Adrenal gland (tissue), 7 donors: ENCODE measurements around a stretch of chr12.

GRCh38 chr12:1445881-1446292 lies 148.5 kb downstream of the FBXL14 start:
- PRO-cap, 3 experiments, result no peak in any of the 3 experiments
- RAMPAGE, long total RNA, 4 experiments, result no peak in any of the 4 experiments
- RRBS, result no CpG with 5 or more reads among the region's 3 CpGs

- PRO-cap, 3 experiments, result no peak in any of the 3 experiments
- RAMPAGE, long total RNA, 4 experiments, result no peak in any of the 4 experiments
- RRBS, result 3% methylated on average over 108 of the region's 151 CpGs
Observed at GRCh38 chr12:1530635-1531790, 63.4 kb downstream of the FBXL14 start.

- PRO-cap, 3 experiments, result no peak in any of the 3 experiments
- RAMPAGE, long total RNA, 4 experiments, result no peak in any of the 4 experiments
- RRBS, result no CpG with 5 or more reads among the region's 4 CpGs
Observed at GRCh38 chr12:1591122-1591584, 3.2 kb downstream of the FBXL14 start.

GRCh38 chr12:1593625-1593832 lies 852 bp downstream of the FBXL14 start:
- PRO-cap, 3 experiments, result peak in 1 of 3 experiments; most common minus-strand start chr12:1593736 (in 1)
- RAMPAGE, long total RNA, 4 experiments, result no peak in any of the 4 experiments
- RRBS, result no CpG with 5 or more reads among the region's 13 CpGs

GRCh38 chr12:1593899-1594129 lies 567 bp downstream of the FBXL14 start:
- PRO-cap, 3 experiments, result no peak in any of the 3 experiments
- RAMPAGE, long total RNA, 4 experiments, result no peak in any of the 4 experiments
- RRBS, result under 1% methylated on average over 19 of the region's 25 CpGs

- PRO-cap, 3 experiments, result no peak in any of the 3 experiments
- RAMPAGE, long total RNA, 4 experiments, result no peak in any of the 4 experiments
- RRBS, result no CpG with 5 or more reads among the region's 3 CpGs
Observed at GRCh38 chr12:1650347-1650835, 21.4 kb downstream of the WNT5B start.

DNA sequence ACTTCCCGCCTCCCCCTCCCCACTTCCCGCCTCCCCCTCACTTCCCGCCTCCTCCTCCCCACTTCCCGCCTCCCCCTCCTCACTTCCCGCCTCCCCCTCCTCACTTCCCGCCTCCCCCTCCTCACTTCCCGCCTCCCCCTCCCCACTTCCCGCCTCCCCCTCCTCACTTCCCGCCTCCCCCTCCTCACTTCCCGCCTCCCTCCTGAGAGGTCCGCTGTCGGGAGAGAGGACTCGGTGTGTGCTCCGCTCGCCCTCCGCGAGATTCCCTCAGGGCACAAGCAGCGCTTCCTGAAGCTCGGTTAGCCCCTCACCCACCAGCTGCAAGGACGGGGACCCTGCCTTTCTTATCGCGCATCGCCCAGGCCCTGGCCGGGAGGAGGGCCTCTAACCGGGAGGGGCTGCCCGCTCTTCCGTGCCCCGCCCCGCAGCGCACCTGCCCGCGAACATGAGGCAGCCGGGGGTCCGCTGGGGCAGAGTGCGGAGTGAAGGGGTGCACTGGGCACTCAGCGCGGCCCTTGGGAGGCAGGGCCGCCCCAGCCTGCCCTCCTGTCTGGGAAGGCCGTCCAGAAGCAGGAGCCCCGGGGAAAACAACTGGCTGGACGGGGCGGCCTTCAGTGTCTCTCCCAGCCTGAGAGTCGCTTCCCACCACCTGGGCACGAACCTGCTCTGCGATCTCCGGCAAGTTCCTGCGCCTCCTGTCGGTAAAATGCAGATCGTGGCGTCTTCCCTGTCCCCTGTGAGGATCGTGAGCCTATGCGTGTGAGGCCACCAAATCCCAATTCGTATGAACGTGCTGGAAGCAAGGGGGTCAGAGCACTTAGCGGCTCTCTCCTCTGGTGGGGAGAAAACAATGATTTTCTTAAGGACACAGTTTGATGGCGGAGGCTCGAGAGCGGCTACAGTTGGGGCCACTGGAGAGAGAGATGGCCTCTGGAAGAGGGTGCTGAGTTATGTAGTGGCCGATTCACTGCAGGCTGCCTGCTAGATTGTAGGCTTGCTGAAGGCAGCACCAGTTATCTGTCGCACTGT lies 28.0 kb upstream of the ADIPOR2 start:
- PRO-cap, 3 experiments, result peak in 2 of 3 experiments; most common minus-strand start position 623 of the sequence (in 2)
- RAMPAGE, long total RNA, 4 experiments, result no peak in any of the 4 experiments
- RRBS, result 20% methylated on average over 17 of the region's 60 CpGs

- PRO-cap, 3 experiments, result no peak in any of the 3 experiments
- RAMPAGE, long total RNA, 4 experiments, result no peak in any of the 4 experiments
- RRBS, result no CpG with 5 or more reads among the region's 19 CpGs
Observed at GRCh38 chr12:1668679-1669618, 21.9 kb upstream of the ADIPOR2 start.

DNA sequence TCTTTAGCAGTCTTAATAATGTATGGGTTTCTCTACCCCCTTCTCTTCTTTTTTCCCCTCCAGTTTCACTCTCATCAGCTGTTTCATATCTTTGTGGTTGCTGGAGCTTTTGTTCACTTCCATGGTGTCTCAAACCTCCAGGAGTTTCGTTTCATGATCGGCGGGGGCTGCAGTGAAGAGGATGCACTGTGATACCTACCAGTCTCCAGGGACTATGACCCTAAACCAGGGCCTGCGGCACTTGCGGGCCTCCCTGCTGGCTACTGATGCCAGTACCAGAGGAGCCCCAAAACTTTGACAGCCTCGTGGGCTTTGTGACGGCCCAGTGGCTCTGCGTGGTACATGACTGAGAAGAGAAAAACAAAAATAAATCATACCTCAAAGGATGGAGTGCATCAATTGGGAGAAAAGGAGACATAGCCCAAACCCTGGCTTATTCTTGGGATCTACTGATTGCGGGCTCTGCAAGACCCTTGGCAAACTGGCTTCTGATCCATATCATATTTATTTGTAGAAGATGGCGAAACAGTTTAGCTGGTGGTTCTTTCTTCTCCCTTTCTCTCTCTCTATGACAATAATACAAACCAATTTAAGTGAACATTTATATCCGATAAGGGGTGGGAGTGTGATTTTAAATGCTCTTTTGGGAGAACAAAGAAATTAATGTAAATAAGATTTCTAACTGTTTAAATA lies 34.3 kb upstream of the LRTM2 start:
- PRO-cap, 3 experiments, result no peak in any of the 3 experiments
- RAMPAGE, long total RNA, 4 experiments, result no peak in any of the 4 experiments
- RRBS, result no CpG with 5 or more reads among the region's 11 CpGs

DNA sequence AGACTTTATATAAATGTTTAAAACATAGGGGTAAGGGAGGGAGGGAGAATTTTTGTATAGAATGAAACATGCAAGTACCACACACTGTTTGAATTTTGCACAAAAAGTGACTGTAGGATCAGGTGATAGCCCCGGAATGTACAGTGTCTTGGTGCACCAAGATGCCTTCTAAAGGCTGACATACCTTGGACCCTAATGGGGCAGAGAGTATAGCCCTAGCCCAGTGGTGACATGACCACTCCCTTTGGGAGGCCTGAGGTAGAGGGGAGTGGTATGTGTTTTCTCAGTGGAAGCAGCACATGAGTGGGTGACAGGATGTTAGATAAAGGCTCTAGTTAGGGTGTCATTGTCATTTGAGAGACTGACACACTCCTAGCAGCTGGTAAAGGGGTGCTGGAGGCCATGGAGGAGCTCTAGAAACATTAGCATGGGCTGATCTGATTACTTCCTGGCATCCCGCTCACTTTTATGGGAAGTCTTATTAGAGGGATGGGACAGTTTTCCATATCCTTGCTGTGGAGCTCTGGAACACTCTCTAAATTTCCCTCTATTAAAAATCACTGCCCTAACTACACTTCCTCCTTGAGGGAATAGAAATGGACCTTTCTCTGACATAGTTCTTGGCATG lies 33.7 kb upstream of the LRTM2 start:
- PRO-cap, 3 experiments, result no peak in any of the 3 experiments
- RAMPAGE, long total RNA, 4 experiments, result no peak in any of the 4 experiments
- RRBS, result no CpG with 5 or more reads among the region's 2 CpGs

- PRO-cap, 3 experiments, result no peak in any of the 3 experiments
- RAMPAGE, long total RNA, 4 experiments, result no peak in any of the 4 experiments
- RRBS, result no CpG with 5 or more reads among the region's 14 CpGs
Observed at GRCh38 chr12:1794354-1794940, 25.9 kb upstream of the LRTM2 start.

DNA sequence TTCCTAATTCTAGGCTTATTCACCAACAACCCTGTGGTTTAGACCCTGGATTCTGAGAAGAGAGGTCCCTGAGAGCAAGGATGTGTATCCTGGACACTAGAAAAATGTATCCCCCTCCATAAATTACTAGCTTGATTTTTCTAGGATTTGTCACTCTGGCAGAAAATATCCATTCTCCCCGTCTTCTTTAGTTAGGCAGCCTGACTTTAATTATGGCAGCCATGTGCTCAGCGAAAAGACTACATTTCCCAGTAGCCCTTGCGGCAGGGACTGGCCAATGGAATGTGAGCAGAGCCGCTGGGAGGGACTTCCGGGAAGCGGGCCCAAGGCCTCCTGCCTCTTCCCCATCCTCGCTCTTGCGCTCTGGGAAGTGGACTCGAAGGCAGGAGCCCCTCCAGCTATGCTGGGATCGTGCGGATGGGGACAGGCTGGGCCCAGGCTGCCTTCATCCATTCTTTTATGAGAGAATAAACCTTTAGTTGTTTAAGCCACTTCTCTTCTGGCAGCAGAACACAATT lies 15.9 kb upstream of the LRTM2 start:
- PRO-cap, 3 experiments, result peak in 3 of 3 experiments; most common plus-strand start position 353 of the sequence (in 3)
- RAMPAGE, long total RNA, 4 experiments, result no peak in any of the 4 experiments
- RRBS, result no CpG with 5 or more reads among the region's 11 CpGs

GRCh38 chr12:1940019-1940330 lies 21.5 kb upstream of the CACNA2D4 start:
- PRO-cap, 3 experiments, result no peak in any of the 3 experiments
- RAMPAGE, long total RNA, 4 experiments, result no peak in any of the 4 experiments
- RRBS, result no CpG with 5 or more reads among the region's 7 CpGs

DNA sequence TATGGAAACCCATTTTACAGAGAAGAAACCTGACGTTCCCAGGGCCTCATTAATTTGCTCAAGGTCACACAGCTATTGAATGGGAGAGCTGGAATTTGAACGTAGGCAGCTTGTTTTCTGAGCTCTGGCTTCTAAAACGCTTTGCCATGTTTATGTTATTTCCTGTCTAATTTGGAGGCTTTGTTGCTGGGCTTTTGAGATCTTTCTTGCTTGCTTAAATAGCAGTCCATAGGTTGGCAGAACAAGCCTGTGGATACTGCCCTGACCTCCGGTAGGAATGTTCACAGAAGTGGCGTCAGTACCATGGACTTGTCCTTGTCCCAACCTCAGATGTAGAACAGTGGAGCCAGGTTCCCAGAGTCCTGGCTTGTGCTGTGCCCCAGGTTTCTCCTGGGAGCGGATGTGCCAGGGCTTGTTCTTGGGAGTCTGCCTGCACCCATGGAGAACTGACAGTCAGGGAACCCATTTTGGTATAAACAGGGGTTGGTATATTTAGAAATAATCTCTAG lies 22.7 kb downstream of the CACNA1C start:
- PRO-cap, 3 experiments, result no peak in any of the 3 experiments
- RAMPAGE, long total RNA, 4 experiments, result no peak in any of the 4 experiments
- RRBS, result no CpG with 5 or more reads among the region's 6 CpGs

GRCh38 chr12:2136104-2136777 lies 83.5 kb downstream of the CACNA1C start:
- PRO-cap, 3 experiments, result no peak in any of the 3 experiments
- RAMPAGE, long total RNA, 4 experiments, result no peak in any of the 4 experiments
- RRBS, result no CpG with 5 or more reads among the region's 17 CpGs

DNA sequence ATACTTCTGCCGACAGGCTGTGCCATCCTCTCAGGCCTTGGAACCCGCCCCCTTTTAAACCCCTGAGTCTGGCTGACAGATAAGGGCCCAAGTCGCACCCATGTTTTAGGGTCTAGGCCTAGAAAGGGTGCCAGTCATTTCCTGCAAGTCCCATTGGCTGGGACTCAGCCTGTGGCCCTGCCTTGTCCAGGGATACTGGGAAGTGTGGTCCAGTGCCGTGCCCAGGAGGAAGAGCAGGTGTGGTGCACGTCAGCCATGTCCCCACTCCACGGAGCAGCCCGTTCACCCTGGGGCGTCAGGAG lies 138.0 kb downstream of the CACNA1C start:
- PRO-cap, 3 experiments, result no peak in any of the 3 experiments
- RAMPAGE, long total RNA, 4 experiments, result no peak in any of the 4 experiments
- RRBS, result no CpG with 5 or more reads among the region's 8 CpGs

GRCh38 chr12:2205981-2206557 lies 153.3 kb downstream of the CACNA1C start:
- PRO-cap, 3 experiments, result no peak in any of the 3 experiments
- RAMPAGE, long total RNA, 4 experiments, result no peak in any of the 4 experiments
- RRBS, result no CpG with 5 or more reads among the region's 8 CpGs

DNA sequence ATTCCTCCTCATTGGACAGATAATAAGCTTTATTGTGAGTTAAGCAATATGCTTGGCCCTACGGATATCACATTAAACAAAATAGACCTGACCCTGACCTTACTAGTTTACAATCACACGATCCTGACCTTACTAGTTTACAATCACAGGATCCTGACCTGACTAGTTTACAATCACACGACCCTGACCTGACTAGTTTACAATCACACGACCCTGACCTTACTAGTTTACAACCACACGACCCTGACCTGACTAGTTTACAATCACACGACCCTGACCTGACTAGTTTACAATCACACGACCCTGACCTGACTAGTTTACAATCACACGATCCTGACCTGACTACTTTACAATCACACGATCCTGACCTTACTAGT lies 202.9 kb downstream of the CACNA1C start:
- PRO-cap, 3 experiments, result no peak in any of the 3 experiments
- RAMPAGE, long total RNA, 4 experiments, result no peak in any of the 4 experiments
- RRBS, result no CpG with 5 or more reads among the region's 9 CpGs

GRCh38 chr12:2284276-2285254 lies 231.8 kb downstream of the CACNA1C start:
- PRO-cap, 3 experiments, result no peak in any of the 3 experiments
- RAMPAGE, long total RNA, 4 experiments, result no peak in any of the 4 experiments
- RRBS, result no CpG with 5 or more reads among the region's 19 CpGs

DNA sequence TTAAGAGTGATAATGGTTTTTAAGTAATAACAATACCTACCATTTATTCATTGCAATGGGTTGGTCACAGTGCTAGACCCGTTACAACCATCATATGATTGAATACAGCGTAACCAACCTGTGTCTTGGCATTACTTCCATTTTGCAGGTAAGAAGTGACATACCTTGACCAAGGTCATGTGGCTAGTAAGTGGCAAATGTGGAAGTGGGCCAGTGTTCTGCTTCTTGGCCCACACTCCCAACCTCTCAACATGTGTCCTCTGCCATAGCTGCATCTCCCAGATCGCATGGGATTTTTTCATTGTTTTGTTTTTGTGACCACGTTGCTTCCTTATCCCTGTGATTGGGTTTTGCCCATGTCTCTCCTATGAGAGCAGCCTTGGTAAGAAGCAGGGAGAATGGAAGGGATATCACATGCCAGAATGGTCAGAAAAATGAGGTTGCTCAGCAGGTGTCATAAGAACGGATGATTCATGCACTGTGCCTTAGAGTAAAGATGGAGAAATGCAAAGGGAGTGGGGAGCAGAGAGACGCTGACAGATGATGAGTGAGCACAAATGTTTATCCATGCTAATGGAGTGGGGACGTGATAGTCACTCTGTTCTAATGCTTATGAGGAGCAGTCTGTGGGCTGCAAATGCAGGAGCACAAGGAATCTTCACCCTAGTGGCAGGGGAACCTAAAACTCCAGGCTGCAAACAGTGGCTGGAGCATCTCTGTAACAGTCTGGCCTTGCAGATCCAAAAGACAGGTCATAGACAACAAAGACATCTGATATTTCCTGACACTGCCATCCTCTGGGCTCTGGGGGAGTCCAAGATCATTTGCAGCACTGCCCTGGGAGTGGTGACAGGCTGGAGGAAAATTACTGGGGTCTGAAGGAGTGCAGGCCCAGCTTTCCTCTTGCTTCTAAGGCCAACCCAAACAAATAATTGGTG lies 243.1 kb downstream of the CACNA1C start:
- PRO-cap, 3 experiments, result no peak in any of the 3 experiments
- RAMPAGE, long total RNA, 4 experiments, result no peak in any of the 4 experiments
- RRBS, result no CpG with 5 or more reads among the region's 7 CpGs